Skin of body (tissue), 2 donors: ENCODE measurements around a stretch of chr18.

GRCh38 chr18:48031063-48031392 is 100.6 kb upstream of the SMAD2 start:
- RAMPAGE, long total RNA = no peak

DNA sequence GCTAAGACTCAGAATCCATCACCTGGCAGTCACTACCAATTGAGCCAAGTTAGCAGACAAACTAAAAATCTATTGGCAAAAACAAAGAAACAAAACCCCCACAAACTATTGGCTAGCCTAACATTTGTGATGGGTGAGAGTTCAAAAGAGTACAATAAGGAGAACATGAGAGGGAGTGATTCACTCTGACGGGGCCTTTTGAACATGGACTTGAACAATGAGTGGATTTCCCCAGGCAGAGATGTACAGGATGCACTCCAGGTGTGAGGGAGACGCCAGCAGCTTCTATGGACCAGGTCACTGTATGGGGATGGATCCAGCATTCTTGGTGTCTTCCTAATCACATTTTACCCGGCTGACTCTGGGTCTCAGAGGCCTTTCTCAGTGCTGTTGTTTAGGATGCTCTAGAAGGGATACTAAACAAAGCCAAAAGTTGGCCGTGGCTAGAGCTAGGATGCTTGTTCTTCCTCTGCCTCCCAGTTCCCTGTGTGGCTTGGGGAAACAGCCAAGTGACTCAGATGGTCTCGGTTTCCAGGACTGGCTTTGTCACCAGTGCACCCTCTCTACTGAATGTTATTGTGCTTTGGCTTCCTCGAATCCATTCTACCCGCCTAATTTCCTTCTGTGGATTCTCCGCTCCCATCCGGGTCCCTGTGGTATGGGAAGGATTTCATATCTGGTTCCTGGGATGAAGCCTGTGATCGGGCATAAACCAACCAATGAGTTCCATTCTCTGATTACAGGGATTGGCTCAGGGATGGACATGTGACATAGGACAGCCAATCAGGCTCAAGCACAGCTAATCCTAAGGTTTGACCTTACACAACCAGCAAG is 167.7 kb upstream of the SMAD2 start:
- RAMPAGE, long total RNA = no peak

DNA sequence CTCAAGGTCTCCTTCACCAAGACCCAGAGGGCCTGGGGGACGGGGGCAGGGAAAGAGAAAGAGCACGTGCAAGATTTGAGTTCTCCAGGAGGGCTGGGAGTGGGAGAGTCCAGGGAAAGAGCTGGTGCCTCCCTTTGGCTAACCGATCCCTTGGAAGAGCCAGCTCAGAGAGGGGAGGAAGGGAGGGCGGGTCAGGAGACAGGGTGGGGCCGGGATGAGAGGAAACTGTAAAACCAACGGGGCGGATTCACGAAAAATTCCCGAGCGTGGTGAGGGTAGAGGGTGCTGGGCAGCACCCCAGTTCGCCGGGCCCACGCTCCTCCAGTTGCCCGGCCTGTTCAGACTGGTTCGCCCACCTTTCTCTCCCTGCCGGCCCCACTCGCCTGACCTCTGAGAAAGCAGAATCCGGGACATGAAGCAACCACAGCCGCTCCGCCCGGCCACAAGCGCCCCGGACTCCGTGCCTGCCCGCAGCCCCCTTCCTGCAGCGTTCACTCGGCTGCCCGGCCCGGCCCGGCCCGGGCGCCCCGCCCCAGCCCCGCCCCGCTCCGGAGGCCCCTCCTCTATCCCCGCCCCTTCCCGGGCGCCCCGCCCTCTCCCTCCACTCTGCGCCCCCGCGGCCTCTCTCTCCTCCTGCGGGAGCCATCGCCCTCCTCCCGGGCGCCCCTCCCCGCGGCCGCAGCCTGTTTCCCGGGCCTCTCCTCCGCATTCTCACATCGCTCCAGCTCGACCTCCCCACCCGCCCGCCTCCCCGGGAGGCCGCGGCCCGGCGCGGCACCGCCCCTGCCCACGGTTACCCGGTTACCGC is 230.9 kb upstream of the SMAD2 start:
- RAMPAGE, long total RNA = no peak

GRCh38 chr18:48167810-48168257 is 237.4 kb upstream of the SMAD2 start:
- RAMPAGE, long total RNA = no peak

GRCh38 chr18:48324630-48325156 is 84.5 kb downstream of the ZBTB7C start:
- RAMPAGE, long total RNA = no peak

DNA sequence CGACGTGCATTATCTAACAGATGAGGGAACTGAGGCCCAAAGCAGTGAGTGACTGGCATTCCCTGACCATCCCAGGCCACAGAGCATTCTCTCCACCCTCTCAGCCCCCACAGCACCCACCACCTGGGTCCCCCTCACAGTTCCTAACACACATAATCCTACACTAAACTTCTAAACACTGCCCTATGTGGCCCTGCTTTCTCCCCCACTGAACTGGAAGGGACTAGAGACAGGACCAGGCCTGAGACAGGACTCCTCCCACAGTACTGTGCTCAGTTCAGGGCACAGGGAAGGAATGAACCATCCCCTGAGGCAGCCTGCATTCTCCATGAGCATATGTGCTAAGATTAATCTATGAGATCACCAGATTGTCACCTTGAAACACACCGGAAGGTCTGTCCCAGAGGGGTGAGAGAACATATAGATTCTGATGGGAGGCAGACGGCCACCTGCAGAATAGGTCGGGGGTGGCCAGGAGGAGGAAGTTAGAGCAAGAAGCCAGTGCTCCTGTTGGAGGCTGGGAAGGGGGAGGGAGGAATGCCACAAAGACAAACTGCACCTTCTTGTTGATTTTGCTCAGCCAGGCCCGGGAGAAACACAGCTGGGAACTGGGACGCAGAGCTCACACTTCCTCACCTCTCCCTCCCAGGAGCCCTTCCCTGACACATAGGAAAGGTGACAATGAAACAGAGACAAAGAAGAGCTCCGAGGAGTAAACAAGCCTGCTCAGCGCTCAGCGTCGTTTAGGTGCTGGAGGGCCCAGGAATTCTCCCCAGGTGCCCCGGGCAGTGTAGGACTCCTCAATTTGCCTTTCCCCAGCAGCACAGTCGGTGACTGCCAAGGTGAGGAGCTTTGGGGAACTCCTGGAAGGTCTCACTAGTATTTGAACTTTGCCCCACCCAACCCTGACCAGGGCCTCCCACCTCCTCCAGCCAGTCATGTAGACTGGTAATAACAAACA is 52.1 kb downstream of the ZBTB7C start:
- RAMPAGE, long total RNA = no peak

GRCh38 chr18:48441675-48442127 is 32.5 kb upstream of the ZBTB7C start:
- RAMPAGE, long total RNA = no peak

GRCh38 chr18:48470311-48470929 is 61.2 kb upstream of the ZBTB7C start:
- RAMPAGE, long total RNA = no peak

DNA sequence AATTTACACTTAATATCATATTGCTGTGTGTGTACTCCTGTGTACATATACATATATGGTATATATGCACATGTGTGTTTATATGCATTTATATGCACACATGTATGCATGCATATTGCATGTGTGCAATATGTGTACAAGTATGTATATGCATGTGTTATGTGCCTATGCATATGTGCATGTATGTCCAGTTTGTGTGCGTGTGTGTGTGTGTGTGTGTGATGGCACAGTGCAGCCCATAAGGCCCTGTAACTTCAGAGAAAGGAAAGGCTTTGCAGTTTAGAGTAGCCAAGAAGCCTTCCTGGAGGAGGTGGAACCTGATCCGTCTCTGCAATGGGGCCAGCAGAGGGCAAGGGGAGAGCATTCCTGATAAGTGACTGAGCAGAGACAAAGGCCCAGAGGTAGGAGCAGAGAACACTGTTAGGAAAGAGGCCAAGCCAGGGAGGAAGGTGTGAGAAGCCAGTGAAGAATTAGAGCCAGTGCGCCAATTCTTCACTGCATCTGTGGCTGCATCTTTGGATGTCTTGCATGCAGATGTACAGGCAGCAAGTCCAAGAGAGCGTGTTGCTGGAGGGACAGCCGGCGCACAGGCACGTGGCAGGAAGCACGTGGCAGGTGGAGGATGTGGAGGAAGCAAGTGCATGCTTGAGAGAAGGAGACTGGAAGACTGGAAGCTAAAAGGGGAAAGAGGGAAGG is 196.2 kb downstream of the CTIF start:
- RAMPAGE, long total RNA = no peak

- RAMPAGE, long total RNA = no peak
Observed at GRCh38 chr18:48767203-48768039, 183.3 kb downstream of the SMAD7 start.

DNA sequence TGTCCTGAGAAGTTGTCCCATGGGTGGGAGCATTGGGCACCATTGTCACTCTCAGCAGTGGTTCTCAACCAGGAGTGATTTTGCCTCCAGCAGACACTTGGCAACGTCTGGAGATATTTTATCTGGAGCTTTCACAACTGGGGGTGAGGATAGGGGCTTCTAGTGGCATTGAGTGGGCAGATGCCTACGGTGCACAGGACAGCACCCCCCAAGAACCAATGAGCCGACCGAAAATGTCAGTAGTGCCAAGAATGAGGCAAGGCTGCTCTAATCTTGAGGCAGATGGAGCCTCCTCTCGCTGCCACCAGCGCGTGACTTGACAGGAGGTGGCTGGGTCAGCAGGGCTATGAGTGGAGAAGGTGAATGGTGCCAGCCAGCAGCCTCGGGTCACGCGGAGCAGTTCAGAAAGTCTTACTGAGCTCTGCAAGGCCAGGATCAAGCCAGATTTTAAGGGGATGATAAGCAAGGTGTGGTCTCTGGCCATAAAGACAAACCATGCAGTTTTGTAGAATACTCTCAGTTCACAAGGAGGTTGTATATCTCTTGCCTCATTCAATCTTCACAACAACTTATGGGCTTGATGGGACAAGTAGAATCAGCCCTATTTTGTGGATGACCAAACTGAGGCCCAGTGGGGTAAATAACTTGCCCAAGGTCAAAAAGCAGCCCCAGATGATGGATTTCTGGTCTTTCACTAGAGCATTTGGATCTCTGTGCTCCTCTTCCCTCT is 151.9 kb downstream of the SMAD7 start:
- RAMPAGE, long total RNA = no peak

DNA sequence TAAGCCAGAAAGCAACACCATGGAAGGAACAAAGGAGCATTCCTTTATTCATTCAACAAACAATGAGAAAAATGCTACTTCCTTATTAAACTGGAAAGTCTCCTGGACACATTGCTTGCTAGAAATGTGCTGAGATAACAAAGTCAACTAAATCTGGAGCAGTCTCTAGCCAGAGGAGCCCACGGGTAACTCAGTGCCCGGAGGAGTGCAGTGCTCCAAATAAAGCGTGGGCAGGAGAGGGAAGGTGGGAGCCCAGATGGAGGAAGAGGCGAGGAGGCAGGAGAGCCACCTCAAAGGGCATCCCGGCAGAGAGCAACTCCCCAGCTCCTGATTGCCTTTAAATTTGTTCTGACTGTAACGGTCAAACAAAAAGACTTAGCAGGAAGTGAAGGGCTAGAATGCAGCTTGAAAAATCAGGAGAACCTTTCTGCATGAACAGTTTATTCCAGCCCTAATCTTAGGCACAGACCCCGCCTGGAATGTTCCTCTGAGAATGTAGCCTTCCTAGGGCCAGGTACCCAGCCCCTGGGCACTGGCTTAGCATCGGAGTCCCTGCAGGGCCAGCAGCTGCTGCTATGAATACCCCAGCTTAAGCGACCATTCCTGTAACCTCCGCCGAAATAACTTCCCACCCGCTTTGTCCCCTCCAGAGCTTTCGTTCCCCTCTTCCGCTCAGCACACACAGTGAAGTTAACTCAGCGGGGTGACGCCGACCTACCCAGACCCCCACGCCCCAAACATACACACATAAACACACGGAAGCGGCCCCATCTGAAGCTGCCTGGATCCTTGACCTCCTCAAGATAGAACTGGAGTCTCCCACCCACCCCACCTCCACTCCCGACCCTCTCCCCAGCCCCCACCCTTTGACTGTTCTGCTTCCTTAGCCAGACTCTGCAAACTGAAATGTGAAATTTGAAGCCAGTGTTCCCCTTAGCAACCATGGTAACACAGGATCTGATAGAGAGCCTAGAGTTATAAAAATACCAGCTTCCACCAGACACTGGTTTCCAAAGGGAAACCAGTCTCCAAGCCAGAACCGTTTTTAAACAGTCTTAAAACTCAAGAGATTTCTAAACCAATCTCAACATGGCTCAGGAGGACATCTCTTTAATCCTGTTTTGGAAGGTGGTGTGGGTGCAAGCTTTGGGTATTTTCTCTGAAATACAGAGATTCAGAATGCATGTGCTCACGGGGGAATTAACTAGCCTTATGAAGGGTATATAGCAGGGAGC is 123.2 kb downstream of the SMAD7 start:
- RAMPAGE, long total RNA = no peak

- RAMPAGE, long total RNA = no peak
Observed at GRCh38 chr18:48850574-48851417, 100.0 kb downstream of the SMAD7 start.

- RAMPAGE, long total RNA = no peak
Observed at GRCh38 chr18:48868762-48869498, 81.8 kb downstream of the SMAD7 start.

- RAMPAGE, long total RNA = no peak
Observed at GRCh38 chr18:48878264-48878791, 72.4 kb downstream of the SMAD7 start.

DNA sequence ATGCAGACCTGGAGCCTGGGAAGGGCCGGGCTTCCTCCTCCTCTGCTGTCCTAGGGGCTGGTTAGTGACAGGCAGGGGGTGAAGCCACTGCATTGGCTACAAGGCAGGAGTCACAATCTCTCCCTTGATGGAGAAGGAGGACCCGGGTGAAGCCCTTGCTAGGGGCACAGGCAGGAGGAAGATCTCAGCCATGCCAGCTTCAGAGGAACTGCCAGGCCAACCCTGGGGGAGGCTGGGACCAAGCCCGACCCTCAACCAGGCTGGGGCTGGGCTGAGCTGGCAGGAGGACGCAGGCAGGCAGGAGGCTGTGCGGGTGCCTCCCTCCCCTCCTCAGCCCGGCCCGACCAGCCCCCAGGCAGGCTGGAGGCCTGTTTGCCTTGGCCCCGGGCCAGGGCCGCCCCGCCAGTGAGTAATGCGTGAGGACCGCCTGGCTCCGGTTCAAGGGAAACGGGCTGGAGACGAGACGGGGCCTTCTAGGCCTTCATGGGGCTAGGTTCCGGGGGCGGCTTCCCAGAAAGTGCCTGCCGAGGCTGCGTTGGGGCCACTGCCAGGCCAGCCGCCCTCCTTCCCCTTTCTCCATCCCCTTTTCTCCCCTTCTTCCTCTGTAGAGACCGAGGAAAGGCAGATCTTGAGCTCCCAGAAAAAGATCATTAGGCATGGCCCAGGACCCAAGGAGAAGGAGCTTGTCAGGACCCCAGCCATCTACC is 48.8 kb downstream of the SMAD7 start:
- RAMPAGE, long total RNA = no peak

- RAMPAGE, long total RNA = no peak
Observed at GRCh38 chr18:48917458-48918410, 33.0 kb downstream of the SMAD7 start.

- RAMPAGE, long total RNA = no peak
Observed at GRCh38 chr18:48924343-48925422, 26.1 kb downstream of the SMAD7 start.

- RAMPAGE, long total RNA = no peak
Observed at GRCh38 chr18:48947977-48948966, 2.5 kb downstream of the SMAD7 start.

DNA sequence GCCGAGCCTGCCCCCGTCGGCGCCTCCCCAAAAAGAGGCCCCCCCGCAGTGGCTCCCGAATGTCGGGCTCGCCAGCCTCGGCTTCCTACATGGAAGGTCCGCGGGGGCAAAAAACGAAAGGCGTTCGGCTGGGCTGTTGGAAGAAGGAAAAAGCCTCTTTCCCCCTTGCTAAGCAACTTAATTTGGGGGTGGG is 110 bp downstream of the SMAD7 start:
- RAMPAGE, long total RNA = no peak